Mesangial cell (primary cell): ENCODE results near the genes MYL9 and NDRG3.

DNA sequence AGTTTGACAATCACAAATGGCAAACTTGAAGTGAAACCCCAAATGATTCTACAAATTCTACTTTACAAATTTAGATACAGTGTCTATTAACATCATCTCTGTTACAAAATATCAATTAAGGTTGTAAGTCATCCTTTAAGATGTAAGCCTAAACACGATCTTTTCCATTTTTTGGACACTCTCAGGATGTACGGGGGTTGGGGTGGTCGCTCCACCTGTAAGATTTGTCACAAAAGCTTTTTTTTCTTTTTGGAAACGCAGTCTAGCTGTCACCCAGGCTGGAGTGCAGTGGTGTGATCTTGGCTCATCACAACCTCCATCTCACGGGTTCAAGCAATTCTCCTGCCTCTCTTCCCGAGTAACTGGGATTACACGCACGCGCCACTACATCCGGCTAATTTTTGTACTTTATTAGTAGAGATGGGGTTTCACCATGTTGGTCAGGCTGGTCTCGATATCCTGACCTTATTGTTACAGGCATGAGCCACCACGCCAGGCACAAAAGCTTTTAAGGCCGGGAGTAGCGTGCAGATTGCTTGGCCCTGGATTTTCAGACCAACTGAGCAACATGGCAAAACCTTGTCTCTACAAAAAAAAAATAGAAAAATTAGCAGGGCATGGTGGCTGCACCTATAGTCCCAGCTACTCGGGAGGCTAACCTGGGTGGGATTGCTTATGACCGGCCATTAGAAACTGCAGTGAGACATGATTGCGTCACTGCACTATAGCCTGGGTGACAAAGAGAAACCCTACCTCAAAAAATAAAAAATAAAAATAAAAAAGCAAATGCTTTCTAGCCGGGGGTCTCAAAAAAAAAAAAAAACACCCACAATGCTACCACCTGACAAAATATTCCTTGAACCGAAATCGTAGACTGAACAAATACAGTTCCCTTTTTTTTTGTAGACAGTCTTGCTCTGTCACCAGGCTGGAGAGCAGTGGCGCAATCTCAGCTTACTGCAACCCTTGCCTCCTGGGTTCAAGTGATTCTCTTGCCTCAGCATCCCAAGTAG, 15.2 kb downstream of the RBM39 start:
- RAMPAGE, long total RNA = no peak

GRCh38 chr20:35775520-35776444, 4.0 kb downstream of the PHF20 start:
- RAMPAGE, long total RNA = no peak

GRCh38 chr20:35819206-35819512, 47.3 kb downstream of the PHF20 start:
- RAMPAGE, long total RNA = no peak

GRCh38 chr20:35886380-35886998, 67.8 kb downstream of the SCAND1 start:
- RAMPAGE, long total RNA = no peak

- RAMPAGE, long total RNA = no peak
These were observed 90.5 kb upstream of the EPB41L1 start for GRCh38 chr20:36064105-36064470.

DNA sequence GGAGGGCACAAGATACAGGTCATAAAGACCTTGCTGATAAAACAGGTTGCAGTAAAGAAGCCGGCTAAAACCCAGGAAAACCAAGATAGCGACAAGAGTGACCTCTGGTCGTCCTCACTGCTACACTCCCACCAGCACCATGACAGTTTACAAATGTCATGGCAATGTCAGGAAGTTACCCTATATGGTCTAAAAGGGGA, 71.3 kb upstream of the EPB41L1 start:
- RAMPAGE, long total RNA = no peak

DNA sequence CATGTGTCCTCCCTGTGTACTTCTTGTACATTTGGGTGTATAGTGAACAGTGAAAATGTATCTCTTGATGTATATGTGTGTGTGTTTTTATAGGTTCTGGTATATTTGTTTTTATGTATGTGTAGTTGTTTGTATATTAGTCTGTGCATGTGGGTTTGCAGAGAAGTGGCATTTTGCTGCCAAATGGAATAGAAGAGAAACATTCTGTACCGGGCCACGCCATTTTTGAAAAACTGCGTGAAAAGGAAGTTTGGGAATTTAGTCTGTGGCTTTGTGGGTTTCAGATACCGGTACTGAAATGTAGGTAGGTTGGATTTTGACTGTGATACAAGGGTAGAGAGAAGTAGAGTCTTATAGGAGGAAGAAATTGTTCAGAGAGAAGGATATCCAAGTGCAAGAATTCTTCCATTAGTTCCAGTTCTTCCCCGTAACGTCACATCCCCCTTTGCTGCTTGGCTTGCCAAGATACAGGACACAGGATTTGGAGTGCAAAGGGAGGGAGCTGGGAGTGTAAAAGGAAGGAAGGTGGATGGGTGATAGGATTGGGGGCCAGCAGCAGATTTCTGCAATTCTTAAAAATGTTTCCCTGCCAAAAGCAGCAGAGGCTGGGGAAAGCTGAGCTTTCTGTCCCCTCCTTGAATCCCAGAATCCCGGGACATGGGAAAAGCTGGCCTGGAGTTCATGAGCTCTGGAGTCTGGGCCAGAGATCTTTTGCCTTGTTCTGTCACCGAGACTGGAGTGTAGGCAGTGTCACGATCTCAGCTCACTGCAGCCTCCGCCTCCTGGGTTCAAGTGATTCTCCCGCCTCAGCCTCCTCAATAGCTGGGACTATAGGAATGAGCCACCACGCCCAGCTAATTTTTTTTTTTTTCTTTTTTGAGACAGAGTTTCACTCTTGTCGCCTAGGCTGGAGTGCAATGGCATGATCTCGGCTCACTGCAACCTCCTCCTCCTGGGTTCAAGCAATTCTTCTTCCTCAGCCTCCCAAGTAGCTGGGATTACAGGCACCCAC, 60.1 kb upstream of the EPB41L1 start:
- RAMPAGE, long total RNA = no peak

DNA sequence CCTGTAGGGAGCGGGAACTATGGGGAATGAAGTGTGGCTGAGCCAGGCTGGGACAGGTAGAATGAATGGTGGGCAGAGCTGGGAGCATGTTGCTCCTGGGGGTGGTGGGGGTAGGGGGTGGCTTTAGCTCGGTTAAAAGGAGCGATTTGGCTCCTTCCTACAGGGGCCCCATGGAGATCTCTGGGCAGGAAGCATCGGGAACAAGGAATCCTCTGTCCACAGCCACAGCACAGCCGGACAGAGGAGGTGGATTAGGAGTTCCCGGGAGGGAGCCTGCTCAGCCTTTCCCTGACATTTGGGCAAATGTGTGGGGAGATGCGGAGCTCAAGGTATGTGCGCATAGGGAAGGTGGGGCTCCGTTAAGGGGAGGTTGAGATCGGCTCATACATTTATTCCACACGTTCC, 41.1 kb upstream of the EPB41L1 start:
- RAMPAGE, long total RNA = no peak

DNA sequence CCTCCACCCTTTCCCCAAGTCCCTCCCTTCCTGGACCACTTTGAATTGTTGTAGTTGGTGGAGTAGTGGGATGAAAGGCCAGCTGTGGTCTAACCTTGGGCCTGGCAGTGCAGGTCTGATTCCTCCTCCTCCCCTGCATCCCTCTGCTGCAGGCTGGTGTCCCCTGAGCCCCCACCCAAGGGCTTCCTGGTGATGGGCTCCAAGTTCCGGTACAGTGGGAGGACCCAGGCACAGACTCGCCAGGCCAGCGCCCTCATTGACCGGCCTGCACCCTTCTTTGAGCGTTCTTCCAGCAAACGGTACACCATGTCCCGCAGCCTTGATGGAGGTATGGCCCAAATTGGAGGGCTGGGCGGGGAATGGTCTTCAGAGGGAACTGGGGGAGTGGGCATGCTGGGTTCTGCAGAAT, 35.9 kb downstream of the EPB41L1 start:
- RAMPAGE, long total RNA = no peak

- RAMPAGE, long total RNA = no peak
These were observed 550 bp upstream of the AAR2 start for GRCh38 chr20:36235623-36236233.

DNA sequence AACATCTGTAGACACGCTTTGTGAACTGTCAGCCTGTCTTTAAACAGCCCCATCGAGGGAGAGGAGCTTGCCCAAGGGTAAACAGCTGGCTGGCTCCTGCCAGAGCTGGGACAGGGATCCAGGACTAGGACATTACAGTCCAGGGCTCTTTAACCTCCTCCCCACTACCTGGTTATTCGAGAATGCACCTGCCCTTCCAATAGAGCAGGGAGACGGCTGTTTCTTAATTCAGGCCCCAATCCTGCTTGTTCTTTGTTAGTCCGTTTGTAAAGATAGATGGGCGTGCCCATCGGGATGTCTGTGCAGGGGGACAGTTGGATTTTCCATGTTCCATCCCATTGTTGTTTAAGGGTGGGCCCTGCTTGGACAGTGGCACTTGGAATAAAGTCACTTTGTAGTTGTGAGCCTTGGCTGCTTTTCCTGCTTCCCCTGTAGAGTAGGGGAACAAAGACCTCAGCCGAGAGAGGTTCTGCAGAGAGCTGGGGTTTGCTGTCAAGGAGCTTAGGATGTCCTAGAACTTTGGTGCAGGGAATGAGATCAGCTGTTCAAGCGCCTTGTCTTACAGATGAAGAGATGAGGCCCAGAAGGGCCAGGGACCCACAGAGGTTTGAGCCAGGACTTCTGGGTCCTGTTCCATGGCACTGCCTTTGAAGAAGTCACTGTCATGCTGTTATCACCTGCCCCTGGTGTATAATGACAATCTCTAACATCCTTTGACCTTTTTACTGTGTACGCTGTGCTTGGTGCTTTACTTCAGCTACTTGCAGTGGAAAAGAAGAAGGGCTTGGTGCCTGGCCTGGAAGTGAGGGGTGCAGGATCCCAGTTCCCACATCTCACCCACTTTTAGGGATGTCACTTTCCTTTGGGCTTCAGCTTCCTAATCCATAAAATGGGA, 77.7 kb upstream of the MYL9 start:
- RAMPAGE, long total RNA = no peak

GRCh38 chr20:36527165-36527904, 14.0 kb upstream of the MYL9 start:
- RAMPAGE, long total RNA = no peak

DNA sequence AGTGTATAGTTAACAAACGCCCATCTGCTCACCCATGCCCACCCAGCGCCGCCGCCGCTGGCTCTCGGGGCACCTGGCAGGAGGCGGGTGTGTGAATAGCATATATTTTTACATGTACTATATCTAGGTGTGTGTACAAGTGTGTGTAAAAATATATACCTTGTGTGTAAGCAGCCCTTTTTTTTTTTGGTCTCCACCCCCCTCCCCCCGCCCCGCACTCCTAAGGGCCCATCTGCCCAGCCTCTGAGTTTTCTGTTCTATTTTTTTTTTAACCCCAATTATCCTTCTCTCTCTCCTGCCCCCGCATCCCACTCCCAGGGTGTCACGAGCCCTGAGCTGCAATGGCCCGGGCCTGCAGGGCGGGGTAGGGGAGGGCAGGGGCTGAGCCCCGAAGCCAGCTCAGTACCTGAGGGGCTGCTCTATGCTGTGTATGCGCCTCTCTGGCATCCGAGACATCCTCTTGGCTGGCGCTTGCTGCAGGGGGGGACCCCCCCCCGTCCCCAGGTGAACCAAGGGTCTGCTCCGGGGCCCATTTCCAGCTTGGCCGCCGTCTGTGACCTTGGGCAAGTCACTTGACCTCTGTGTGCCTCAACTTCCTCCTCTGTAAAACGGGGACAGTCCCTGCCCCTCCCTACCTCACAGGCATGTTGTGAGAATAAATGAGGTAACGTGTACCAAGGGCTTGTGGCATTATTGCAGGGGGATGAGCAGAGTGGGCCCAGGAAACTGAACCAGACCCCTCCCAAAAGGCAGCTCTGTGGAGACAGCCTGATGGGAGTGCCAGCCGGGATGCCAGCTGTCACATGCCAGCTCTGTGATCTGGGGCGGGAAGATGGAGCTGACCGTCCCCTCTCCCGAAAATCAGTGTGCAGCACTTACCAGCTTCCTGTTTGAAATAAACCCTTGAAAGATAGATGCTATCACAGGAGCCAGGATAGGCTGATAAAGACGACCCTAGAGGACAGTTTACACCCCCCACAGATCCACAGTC, 13.1 kb upstream of the MYL9 start:
- RAMPAGE, long total RNA = no peak

DNA sequence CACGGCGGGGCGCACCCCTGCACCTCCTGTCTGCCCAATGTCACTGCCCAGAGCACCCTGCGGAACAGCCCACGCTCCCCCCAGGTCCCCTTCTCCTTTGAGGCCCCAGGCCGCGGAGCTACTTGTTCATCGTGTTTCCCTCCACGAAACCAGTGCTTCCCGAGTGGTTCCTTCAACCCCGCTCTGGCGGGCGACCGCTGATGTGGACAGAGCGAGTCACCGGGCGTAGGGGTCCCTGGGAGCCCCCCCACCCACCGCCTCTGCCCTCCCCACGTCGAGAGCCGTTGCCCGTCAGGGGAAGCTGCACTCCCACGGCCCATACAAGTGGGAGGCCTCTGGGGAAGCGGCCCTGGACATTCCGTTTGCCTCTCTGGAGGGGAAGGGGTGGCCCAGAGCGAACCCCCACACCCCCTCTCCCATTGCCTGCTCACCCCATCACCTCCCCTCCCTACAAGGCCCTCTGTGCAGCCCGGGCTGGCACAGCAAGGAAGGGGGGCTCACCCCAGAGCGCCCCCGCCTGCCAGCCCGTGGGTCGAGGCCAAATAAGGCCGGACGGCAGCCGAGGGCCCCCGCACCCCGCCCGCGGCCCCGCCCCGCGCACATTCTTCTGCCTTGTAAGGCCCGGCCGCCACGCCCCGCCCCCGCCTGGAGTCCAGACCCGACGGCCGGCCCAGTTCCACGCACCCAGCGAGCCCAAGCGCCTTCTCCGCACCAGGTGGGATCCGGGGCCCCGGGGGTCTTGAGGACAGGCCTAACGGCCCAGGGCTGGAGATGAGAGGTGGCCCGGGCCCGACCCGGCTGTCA, at the start of gene MYL9:
Gene MYL9 (plus strand): TSS at position 673 of the 804 bp plus-strand sequence.
- RAMPAGE, long total RNA = start-site peak on the plus strand centred at position 665 of the sequence, 52 bp wide, 7,588 reads

GRCh38 chr20:36544035-36545099, 3.0 kb downstream of the MYL9 start:
- RAMPAGE, long total RNA = no peak

GRCh38 chr20:36594036-36594590, 11.5 kb upstream of the RAB5IF start:
- RAMPAGE, long total RNA = no peak

DNA sequence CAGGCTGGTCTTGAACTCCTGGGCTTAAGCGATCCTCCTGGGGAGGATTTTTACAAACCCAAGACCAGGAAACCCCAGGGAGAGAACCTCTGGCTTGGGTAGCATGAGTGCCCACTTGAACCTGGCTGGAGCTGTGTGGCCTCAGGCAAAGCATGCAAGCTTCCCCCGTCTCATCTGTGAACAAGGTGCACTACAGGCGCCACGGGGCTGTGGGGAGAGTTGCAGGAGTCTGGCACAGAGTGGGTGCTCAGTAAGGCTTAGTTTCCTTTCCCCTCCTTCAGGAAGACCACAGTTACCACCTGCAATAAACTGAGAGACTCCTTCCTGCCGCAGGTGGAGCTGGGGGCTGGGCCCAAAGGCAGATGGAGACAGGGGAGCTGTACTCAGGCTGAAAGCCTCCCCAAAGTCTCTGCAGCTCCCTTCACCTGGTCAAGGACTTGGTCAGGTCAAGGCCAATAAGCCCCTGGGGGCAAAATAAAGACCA, 1.8 kb downstream of the SLA2 start:
- RAMPAGE, long total RNA = no peak

- RAMPAGE, long total RNA = start-site peak on the minus strand at chr20:36746070-36746093, 198 reads
These were observed at the start of gene NDRG3 for GRCh38 chr20:36745383-36746560. TSS of gene NDRG3 (minus strand) at chr20:36746090.

GRCh38 chr20:36954917-36955716, 3.6 kb upstream of the SAMHD1 start:
- RAMPAGE, long total RNA = no peak

GRCh38 chr20:36967489-36967868, 16.0 kb upstream of the SAMHD1 start:
- RAMPAGE, long total RNA = no peak